Bronchial epithelial cell (primary cell): ENCODE measurements around a stretch of chr2.

- RRBS, 2 experiments: no CpG with 5 or more reads among the region's 10 CpGs
Measured at GRCh38 chr2:20439122-20439923, 7.6 kb upstream of the RHOB start.

DNA sequence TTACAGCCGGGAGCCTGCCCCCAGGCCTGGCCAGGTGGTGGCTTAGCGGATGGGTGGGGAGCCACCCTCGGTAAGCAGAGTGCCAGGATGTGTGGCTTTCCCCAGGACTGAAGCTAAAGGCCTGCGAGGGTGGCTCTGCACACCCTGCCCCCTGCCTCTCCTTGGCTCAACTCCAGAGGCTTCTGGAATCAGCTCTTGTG is 79.8 kb downstream of the RHOB start:
- RRBS, 2 experiments: no CpG with 5 or more reads among the region's 4 CpGs

DNA sequence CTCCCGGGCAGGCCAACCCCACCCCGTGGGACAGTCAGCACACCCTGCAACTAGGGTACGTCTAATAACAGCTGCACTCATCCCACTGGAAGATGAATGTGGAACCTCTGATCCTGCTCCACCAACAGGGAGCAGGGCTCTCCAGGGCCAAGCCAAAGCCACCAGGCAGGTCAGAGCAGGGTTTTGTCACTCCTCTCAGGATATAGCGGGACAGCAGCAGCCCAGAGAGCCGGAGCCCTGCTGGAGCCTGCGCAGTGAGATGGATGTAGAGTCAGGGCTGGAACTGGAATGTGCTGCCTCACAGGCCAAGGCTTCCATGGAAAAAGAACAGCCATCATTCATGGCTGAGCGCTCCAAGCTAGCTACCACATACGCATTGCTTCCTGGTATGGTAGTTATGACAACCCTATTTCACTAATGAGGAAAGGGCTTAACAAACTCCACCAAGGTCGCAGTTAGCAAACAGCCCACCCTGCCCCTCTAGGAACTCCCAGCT is 85.3 kb downstream of the HS1BP3 start:
- RRBS, 2 experiments: no CpG with 5 or more reads among the region's 9 CpGs

- RRBS, 2 experiments: no CpG with 5 or more reads among the region's 7 CpGs
Measured at GRCh38 chr2:20596921-20597624, 53.8 kb downstream of the HS1BP3 start.

DNA sequence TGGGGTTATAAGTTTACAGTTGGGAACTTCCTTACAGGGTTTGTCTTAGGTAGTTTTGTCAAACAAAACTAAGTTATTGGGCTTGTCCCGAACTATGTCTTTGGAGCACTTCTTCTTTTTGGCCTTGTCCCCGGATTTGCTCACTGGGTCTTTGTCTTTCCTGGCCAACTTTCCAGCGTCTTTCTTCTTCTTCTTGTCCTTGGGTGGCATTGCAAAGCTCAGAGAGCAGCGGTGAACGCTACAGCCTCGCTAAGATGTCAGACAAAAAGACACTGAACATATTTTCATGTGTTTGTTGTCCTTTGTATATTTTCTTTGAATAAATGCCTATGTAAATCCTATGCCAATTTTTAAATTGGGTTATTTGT is 44.5 kb downstream of the HS1BP3 start:
- RRBS, 2 experiments: no CpG with 5 or more reads among the region's 6 CpGs

DNA sequence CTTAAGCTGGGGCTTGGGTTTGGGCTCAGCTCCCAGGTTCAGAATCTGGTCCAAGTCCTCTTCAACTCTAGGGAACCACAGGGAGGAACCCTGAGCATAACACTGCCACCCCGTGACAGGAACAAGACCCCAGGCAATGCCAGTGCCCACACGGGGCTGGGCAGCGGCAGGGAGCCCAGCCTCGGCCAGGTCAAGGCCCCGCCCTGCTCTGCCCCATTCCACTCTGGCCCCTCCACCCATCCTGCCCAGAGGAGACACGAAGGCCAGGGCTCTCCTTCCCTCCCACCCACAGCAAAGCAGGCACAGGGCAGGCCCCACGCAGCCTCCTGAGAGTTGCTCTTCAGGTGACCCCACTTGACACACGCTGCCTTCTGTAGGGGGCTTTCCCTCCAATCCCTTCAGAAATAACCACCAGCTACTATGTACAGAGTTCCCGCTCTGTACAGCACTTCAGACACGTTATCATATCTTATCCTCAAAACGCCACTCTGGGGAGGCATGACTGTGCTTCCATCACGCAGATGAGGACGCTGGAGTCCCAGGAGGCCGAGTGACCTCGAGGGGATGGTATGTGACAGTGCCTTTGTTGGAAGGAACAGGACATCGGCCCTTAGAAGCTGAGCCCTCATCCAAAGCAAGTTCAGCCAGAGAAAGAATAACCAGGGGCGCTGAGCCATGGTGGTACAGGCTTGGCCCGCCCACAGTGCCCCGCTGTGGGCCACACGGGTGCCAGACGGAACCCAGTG is 31.5 kb downstream of the HS1BP3 start:
- RRBS, 2 experiments: no CpG with 5 or more reads among the region's 21 CpGs

- RRBS, 2 experiments: no CpG with 5 or more reads among the region's 10 CpGs
Measured at GRCh38 chr2:20689537-20690366, 22.8 kb downstream of the GDF7 start.

DNA sequence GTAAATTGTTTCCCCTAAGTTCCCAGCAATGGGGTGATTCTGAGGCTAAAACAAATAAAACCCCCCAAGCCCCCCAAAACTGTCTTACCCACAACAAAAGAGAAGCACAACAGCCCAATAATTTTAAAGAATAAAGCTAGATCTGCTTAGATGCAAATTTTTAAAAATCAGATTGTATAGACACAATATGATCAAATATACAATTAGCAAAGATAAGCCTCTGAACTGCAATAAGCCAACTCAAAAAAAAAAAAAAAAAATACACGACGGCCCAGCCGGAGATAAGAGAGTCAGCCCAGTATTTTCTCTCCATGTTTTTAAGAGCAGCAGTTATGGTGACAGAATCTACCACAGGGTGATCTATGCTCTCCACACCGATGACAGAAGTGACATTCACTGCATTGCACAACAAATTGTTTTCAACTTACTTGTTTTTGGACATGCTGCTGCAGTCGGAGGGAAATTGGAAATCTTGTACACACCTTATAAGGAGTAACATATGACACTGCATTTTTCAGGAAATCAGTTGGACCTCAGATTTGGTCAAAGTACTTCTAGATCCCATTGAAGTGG is 23.1 kb upstream of the APOB start:
- RRBS, 2 experiments: no CpG with 5 or more reads among the region's 5 CpGs

- RRBS, 2 experiments: no CpG with 5 or more reads among the region's 6 CpGs
Measured at GRCh38 chr2:21255960-21256557, 132.3 kb downstream of the TDRD15 start.

GRCh38 chr2:23247281-23247769 is 137.7 kb upstream of the KLHL29 start:
- RRBS, 2 experiments: no CpG with 5 or more reads among the region's 4 CpGs

DNA sequence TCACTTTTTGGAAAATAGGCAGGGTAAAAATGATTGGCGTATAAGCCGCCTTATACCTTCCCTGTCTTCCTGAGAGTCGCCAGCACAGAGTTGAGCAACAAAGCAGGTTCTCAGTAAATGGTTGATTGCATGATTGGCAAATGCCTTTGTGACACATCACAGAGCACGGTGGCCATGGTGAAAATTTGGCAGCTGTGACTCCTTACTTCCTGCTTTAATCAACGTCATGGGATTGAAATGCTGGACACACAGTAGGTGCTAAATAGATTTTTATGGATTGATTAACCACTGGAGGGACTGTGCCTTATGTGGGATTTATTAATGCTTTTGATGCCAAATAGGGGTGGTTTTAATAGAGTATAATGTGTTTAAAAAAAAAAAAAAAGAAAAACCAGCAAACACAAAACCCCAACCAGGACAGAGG is 3.8 kb upstream of the KLHL29 start:
- RRBS, 2 experiments: no CpG with 5 or more reads among the region's 5 CpGs

- RRBS, 2 experiments: no CpG with 5 or more reads among the region's 14 CpGs
Measured at GRCh38 chr2:23492697-23493435, 107.9 kb downstream of the KLHL29 start.

DNA sequence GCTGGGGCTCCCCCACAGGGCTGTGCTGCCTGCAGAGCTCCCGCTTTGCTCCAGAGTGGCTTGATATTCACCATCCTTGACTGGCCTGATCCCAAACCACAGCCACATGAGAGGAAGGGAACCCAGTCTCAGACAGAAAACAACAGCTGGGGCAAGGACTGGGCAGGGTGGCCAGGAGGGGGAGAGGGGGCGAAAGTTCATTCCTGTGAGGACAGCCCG is 179.1 kb downstream of the KLHL29 start:
- RRBS, 2 experiments: no CpG with 5 or more reads among the region's 3 CpGs

DNA sequence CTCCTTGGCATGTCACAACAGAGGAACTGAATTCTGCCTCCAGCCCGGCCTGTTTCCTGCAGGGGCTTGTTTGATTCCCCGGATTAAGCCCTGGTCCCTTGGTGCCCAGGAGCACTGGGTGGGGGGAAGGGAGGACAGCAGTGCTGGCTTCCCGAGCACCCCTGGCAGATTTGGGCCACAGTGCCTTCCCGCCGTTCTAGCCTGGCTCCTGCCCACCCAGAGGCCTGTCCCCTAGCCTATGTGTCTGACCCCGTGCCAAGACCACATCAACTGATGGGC is 179.4 kb downstream of the KLHL29 start:
- RRBS, 2 experiments: no CpG with 5 or more reads among the region's 6 CpGs

- RRBS, 2 experiments: no CpG with 5 or more reads among the region's 31 CpGs
Measured at GRCh38 chr2:23590873-23591905, 206.2 kb downstream of the KLHL29 start.

DNA sequence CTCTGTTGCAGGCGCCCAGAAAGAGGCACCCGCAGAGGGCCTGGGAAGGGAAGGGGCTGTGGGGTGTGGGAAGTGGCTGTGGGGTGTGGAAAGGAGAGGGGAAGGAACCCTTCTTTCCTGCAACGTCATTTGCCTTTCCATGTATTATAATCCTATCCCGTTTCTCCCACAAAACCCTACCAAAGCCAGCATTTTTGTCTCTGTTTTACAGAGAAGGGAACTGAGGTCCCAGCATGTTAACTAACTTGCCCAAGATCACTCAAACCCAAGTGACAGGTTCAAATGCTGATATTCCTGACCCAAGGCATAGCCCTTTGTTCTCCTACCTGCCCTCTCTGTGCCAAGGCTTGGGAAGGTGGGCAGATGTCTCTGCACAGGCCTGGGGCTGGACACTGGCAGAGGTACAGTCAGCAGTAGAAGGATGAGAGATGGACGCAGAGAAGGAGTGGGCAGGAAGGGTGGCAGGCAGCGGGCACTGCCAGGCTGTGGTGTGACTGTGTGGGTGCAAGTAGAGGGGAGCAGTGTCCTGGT is 210.2 kb downstream of the KLHL29 start:
- RRBS, 2 experiments: no CpG with 5 or more reads among the region's 6 CpGs

DNA sequence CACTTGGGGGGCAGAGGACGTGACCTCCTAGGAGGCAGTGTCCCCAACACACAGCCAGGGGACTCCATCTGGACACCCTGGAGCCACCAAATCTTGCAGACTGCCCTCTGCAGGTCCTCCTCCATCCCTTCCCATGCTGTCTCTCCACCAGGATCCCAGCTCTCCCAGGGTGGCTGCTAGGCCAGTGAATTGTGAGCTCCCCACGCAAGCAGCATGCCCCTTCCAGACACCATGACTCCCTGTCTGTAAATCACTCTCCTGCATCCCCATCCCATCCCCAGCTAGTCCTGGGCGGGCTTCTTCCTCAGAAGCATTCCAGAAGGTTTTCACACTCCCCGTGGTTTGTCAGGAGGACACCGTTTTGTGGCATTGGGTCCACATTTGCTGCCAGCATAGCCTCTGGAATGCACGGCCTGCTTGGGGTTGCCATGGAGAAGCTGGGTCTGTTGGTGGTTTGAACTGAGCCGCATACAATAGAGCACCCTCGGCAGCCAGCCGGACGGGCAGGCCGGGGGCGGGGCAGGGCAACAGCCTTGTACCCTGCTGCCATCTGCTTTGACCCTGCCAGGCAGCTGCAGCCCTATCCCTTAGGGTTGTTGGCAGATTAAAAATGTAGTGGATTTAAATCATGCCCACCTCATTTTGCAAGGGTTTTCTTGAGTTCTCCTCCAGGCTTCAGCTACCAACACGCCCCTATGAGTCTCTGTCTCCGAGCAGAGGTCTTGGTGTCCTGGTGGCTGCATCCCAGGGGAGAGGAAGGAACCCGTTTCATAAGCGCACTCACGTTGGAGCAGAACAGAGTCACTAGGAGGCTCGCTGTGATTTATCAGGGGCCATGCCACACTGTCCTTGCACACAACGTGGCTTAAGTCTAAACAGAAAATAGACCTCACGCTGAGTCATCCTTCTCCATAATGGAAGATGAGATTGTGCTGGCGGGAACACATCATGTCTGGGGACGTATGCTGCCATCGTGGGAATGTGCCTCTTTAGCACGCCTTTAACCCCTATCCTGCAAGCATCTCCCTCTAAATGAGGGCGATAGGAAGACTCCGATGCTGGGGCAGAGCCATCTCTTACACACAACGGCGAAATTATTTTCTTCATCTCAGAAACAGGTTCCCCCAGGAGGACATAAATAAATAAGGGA is 211.1 kb downstream of the KLHL29 start:
- RRBS, 2 experiments: no CpG with 5 or more reads among the region's 28 CpGs

DNA sequence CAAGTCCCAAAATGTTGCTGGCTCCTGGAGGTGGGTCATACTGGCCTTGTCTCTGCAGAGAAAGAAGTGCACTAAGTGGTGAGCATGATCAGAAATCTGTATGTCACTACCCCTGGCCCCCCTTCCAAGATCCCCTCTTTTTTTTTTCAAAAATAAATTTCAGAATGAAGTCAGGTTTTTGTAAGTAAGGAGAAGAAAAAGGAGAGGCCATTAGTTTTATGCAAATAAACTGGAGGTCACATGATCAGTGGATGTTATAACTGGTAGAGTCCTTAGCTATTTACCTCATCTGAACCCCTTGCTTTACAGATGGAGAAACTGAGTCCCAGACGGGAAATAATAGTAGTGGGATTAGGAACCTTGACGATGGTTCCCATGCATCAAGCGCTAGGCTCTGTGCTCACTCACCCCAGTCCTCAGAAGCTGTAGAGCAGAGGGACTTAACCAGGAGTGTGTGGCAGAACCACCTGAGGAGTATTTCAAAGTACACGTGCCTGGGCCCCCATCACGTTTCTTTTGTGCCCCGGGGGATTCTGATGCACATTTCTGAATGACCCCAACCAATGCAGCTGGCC is 1.4 kb downstream of the TP53I3 start:
- RRBS, 2 experiments: no CpG with 5 or more reads among the region's 6 CpGs

DNA sequence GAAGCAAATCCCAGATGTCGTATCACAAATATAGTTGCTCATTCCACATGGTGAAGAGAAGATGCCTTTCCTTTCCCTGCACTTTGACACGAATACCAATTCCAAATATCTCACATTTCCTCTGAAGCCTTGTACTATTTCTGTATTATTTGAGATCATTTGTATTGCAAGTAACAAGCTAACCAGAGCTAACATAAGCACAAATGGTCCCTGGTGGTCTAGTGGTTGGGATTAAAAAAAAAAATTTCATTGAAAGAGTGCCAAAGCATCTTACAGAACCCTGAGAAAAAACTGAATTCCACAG is 3.7 kb upstream of the FAM228A start:
- RRBS, 2 experiments: no CpG with 5 or more reads among the region's 2 CpGs

GRCh38 chr2:24252214-24252697 is 77.4 kb downstream of the FAM228A start:
- RRBS, 2 experiments: no CpG with 5 or more reads among the region's 1 CpG